Cytotoxic T cell (primary cell): Measurements from ENCODE around the genes NSUN7, UCHL1 and GUF1.

- PRO-cap, 2 experiments, result no peak in any of the 2 experiments
These were observed 133.6 kb downstream of the RBM47 start for GRCh38 chr4:40495888-40496586.

- PRO-cap, 2 experiments, result no peak in any of the 2 experiments
These were observed 115.0 kb downstream of the RBM47 start for GRCh38 chr4:40514411-40515227.

DNA sequence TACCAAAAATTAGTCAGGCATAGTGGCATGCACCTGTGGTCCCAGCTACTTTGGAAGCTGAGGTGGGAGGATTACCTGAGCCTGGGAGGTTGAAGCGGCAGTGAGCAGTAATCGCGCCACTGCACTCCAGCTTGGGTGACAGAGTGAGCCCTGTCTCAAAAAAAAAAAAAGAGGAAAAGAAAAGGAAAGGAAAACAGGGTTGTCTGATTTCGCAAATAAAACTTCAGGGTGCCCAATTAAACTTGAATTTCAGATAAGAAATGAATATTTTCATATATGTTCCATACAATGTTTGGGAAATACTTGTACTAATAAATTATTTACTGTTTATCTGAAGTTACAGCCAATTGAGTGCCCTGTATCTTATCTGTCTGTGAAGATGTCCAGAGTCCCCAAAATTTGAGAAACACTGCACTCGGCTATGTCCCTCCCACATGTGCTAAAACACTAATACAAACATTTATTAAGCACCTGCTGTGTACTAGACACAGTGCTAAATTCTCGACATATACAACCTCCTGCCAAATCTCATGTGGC, 105.9 kb downstream of the RBM47 start:
- PRO-cap, 2 experiments, result no peak in any of the 2 experiments

DNA sequence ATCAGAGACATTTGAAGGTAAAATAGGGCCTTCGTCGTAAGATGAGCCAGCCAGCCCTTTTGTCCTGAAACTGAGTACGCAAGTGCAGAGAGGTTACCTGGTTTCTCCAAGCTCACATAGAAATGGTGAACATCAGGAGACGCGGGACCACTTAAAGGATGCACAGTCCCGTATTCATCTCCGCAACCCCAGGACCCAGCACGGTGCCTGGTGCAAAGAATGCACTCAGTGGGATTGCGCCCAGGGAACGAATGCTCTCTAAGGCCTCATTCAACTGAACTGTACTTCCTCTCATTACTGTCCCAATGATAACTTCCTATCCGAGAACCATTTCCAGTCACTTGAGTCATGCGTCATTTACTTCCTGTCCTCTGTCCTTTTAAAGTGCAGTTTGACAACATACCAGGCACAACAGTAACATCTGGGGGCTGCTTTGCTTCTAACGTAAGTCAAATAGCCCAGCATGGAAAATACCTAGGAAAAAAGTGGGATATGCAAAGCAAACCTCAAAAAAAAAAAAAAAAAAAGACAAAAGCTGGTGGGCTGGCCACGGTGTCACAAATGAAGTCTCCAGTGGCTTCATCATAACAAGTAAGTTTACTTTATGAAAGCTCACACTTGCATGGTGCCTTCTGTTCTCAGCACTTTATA, 75.6 kb downstream of the RBM47 start:
- PRO-cap, 2 experiments, result no peak in any of the 2 experiments

DNA sequence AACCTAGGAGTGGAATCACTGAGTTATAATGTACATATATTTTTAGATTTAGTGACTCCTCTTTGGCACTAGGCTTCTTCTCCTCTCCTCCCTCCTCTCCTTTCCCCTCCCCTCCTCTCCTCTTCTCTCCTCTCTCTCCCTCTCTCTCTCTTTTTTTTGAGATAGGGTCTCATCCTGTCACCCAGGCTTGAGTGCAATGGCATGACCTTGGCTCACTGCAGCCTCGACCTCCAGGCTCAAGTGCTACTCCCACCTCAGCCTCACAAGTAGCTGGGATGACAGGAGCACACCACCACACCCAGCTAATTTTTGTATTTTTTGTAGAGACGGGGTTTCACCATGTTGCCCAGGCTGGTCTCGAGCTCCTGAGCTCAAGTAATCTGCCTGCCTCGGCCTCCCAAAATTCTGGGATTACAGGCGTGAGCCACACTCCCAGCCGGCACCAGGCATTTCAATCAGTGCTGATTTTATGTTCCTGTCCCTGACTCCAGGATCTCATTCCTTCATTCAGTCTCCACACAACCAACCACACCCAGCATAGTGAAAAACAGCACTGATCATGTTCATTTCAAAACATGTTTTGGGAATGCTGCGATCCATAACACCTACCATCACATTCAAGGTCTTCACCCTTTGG, 26.1 kb downstream of the RBM47 start:
- PRO-cap, 2 experiments, result no peak in any of the 2 experiments

GRCh38 chr4:40628910-40629226, 796 bp downstream of the RBM47 start:
- PRO-cap, 2 experiments, result no peak in any of the 2 experiments

- PRO-cap, 2 experiments, result no peak in any of the 2 experiments
These were observed at the start of gene NSUN7 for GRCh38 chr4:40749594-40750528. Gene NSUN7, plus strand, starts transcription at chr4:40749955.

DNA sequence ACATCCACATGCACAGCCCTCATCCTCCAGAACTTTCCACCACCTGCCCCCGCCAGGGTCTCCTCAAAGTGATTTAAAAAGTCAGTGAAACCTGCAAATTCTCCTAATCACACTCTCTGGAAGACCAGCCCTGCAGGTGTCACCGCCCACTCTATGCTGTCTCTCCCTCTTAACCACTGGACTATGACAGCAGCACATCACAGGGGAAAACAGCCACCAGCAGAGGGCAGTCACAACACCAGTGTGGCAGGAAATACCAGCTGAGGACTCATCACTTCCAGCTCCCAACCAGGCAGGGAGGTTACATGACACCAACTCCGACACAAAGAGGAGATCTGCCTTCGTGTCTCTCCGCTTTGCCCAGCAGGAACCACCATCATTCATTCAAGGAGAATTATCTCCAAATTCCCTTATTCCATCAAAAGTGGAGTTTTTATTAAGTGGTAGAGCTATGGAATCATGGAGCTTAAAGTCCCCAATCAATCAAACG, 91.2 kb downstream of the NSUN7 start:
- PRO-cap, 2 experiments, result no peak in any of the 2 experiments

DNA sequence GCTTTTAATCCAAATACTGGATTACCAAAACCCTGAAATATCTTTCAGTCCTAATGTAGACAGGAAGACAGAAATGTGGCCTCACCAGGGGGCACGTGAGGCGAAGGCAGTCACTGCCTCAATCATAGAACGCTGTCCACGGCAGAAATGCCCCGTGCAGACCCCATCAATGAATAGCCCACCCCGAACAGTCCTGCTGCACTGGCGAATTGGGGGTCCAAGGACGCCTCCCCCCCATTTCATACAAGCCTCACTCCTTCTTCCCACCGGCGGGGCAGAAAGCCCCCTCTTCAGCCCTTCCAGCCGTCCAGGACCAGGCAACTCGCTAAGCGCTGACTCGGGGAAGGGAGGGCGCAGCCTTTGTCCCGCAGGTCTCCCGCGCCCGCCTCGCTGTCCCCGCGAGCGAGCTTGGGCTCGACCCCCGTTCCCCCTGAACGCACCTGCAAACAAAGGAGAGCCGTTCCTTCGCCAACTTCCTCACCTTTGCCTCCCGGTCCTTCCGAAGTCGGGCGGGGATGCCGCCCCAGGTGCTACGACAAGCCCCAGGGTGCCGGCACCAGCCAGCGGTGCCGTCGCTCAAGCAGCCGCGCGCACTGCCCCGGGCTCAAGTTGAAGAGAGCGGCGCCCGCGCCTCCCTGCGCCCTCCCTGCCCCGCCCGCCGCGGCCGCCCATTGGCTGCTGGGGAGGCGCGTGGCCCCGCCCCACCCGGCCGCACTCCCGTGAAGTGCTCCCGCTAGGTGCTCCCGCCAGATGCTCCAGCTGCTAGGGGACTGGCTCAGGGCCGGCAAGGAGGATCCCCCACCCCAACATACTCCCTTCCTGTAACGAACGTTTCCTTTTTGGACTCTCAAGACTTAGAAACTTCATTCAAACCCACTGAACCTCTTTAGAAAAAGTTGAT, 107.0 kb downstream of the NSUN7 start:
- PRO-cap, 2 experiments, result no peak in any of the 2 experiments

DNA sequence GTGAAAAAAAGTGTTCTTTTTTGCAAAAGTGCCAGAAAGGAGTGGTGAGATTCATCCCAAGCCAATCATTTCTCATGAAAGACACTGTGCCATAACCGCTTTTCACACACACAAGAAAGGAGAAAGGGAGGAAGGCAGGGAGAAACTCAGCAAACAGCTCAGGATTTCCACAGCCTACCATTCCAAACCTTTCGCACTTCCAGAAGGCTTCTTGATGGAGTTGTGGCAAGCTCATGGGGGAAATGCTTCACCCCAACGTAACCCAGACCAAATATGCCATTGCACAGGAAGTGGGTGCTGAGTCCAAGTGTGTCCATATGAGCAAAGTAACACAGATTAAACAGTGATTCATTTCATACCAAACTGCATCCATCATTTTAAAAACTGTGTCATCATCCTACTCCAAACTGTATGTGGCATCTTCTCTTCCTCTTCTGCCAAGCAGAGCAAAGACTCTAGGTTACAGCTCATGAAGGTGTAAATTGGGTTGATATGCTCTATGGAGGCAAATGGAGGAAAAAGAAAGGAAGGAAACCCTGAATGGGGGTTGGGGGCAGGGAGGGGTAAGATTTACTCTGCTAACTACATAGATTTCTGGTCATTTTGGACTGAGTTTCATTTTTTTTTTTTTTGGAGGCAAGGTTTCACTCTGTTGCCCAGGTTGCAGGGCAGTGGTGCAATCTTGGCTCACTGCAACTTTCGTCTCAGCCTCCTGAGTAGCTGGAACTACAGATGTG, 223.8 kb downstream of the APBB2 start:
- PRO-cap, 2 experiments, result no peak in any of the 2 experiments

DNA sequence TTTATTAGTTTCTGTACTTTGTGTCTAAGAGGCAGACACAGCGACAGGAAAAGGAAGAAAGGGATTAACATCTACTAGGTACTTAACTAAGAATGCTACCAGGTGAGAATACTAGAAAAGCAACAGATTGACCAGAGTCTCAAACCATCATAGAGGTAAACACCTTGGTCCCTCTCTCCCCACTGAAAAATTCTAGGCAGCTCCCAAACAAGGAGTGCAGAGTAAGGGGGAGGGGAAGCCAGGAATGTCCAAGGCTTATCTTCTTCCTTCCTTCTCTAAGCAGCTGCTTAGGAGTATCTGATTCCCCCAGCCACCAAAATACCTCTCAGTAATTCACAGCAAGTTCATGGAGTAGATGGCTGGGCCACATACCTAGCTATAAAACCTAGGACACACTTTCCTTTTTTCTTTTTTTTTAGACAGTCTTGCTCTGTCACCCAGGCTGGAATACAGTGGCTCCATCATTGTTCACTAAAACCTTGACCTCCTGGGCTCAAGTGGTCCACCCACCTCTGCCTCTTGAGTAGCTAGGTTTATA, 80.7 kb downstream of the APBB2 start:
- PRO-cap, 2 experiments, result no peak in any of the 2 experiments

- PRO-cap, 2 experiments, result no peak in any of the 2 experiments
These were observed 766 bp upstream of the UCHL1 start for GRCh38 chr4:41255765-41256558.

DNA sequence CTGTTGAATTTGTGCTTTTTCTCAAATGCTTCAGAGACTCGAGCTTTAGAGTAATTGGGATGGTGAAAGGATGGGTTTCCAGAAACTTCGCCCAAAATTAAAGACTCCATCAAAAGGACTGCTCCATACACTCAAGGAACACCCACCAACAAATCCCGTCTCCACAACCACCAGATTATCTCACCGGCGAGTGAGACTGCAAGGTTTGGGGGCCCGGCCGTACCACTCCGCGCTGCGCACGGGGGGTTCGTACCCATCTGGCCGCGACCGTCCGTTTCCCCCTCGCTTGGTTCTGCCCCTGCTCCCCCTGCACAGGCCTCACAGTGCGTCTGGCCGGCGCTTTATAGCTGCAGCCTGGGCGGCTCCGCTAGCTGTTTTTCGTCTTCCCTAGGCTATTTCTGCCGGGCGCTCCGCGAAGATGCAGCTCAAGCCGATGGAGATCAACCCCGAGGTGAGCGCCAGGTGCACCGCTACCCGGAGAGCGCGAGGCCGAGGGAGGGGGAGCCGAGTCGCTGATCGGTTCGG, at the start of gene UCHL1:
Gene UCHL1, plus strand, starts transcription at position 370 of the 525 bp plus-strand sequence.
- PRO-cap, 2 experiments, result no peak in any of the 2 experiments

DNA sequence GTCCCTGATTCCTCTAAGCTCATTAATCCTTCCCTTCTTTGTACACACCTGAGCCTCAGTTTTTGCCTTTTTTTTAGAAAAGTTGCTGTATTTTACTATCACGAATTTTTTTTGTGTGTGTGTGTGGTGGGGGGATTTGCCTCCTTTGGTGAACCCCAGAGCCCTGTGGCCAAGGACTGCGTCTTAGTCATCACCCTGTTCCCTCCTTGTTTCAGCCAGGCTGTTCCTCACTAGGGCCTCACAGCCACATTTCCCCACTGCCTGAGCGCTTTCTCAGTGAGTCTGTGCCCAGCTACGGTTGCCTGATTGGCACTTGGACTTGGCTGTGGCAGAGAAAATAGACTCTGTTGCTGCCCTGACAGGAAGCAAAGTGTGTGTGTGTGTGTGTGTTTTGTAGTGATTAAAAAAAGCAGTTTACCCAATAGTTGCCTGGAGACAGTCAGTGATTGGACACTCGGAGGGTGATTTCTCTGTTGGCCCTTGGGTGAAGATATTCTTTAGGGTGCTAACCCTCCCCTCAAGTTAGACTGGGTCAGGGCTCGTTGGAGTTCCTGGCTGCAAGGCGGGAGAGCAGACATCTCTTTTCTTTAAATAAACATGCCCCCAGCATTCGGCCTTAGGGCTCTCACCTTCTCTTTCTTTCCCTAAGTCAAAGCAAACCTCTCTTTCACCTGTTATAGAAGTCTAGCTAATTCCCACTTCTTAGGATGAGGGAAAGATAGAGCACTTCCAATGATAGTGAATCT, 113.0 kb downstream of the UCHL1 start:
- PRO-cap, 2 experiments, result no peak in any of the 2 experiments

- PRO-cap, 2 experiments, result no peak in any of the 2 experiments
These were observed 101.8 kb downstream of the PHOX2B start for GRCh38 chr4:41646466-41647393.

GRCh38 chr4:41824833-41825339, 76.4 kb upstream of the PHOX2B start:
- PRO-cap, 2 experiments, result no peak in any of the 2 experiments

GRCh38 chr4:41881234-41881560, 54.0 kb upstream of the TMEM33 start:
- PRO-cap, 2 experiments, result no peak in any of the 2 experiments

DNA sequence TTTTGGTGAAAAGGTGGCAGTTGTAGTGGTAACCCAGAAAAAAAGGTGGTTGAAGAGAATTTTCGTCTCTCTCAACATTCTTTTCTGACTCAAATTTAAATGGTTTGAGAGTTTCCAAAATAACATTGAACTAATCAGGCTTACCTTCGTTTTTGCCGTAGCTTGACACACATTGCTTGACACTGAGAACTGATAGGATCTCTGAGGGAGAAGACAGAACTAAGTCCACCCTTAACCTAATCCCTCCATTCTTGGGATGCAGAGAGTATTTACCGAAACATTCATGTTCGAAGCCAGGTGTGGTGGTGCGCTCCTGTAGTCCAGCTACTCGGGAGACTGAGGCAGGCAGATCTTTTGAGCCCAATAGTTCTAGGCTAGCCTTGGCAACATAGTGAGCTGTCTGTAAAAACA, 1.0 kb downstream of the SLC30A9 start:
- PRO-cap, 2 experiments, result no peak in any of the 2 experiments

DNA sequence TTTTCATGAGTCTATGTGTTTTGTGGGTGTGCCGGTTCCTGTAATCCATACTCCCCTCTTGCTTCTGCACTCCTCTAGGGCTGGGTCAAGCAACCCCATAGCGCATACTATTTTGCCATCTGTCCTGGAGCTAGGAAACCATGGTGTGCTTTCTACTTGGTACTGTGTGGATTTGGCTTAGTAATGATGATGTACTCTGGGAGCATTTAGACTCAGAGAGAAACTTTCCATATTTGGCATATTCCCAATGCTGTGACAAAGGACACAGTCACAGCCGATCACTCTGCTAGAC, 86.2 kb upstream of the GRXCR1 start:
- PRO-cap, 2 experiments, result no peak in any of the 2 experiments

GRCh38 chr4:44677877-44679054, at the start of gene GUF1:
Gene GUF1, plus strand, starts transcription at chr4:44678420.
- PRO-cap, 2 experiments, result peak in 2 of 2 experiments; most common plus-strand start chr4:44678453 (in 2); most common minus-strand start chr4:44678965 (in 2)